Helper T cell (primary cell): ENCODE results near the genes CNIH1, GMFB and TBPL2.

- PRO-cap, 2 experiments = no peak in any of the 2 experiments
Measured at GRCh38 chr14:53153479-53153644, 239 bp upstream of the DDHD1 start.

GRCh38 chr14:53879611-53880480 is 76.8 kb downstream of the BMP4 start:
- PRO-cap, 2 experiments = no peak in any of the 2 experiments

GRCh38 chr14:54367008-54367498 is 29.8 kb upstream of the CDKN3 start:
- PRO-cap, 2 experiments = no peak in any of the 2 experiments

- PRO-cap, 2 experiments = no peak in any of the 2 experiments
Measured at GRCh38 chr14:54426795-54427617, 14.2 kb downstream of the CNIH1 start.

- PRO-cap, 2 experiments = peak in 2 of 2 experiments; most common plus-strand start chr14:54441084 (in 1); most common minus-strand start chr14:54441337 (in 2)
Measured at GRCh38 chr14:54440805-54441858, at the start of gene CNIH1. CNIH1 (minus strand) TSS chr14:54441374.

GRCh38 chr14:54488332-54489409 is at the start of gene GMFB:
GMFB (minus strand) TSS chr14:54488980.
- PRO-cap, 2 experiments = peak in 2 of 2 experiments; most common plus-strand start chr14:54489215 (in 1); most common minus-strand start chr14:54488958 (in 1)

DNA sequence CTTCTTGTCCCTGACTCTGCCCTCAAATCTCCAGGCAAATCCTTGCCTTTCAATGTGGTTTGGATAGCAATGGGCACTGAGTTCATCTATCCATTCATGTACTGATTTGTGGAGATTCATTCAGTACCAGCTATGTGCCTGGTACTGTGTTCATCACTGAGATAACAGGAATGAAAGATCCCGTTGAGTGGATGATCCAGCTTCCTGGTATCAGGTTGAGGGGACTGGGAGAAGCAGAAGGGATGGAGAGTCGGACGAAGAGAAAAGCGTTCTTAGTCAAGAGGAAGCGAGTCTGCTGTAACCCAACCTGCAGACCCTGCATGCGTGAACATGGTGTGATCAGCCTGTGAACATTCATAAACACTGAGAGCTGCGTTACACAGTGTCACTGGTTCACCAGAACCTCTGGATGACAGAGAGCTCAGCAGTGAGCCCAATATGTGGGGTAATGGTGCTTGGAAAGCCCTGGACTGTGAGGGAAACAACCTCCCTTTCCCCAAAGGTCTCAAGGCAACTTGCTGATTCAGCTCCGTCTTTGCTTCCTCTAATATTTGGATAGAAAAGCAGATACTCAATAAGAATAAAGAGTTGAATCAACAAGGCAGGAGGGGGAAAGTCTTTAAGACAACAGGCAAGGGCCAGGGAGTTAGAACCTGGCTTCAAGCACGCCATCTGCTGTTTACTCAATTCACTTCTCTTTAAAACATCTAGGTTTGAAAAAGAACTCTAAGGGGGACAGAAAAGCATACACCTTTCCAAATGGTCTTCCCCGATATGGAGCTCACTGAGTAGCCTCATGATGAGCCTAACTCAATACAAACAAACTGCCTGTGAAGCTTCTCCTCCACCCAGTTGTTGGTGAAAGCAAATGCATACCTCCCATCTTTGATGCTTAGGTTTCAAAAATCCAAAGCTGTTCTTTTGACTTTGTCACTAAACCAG is 75.8 kb downstream of the SAMD4A start:
- PRO-cap, 2 experiments = no peak in any of the 2 experiments

GRCh38 chr14:54643437-54644217 is 76.7 kb downstream of the SAMD4A start:
- PRO-cap, 2 experiments = no peak in any of the 2 experiments

DNA sequence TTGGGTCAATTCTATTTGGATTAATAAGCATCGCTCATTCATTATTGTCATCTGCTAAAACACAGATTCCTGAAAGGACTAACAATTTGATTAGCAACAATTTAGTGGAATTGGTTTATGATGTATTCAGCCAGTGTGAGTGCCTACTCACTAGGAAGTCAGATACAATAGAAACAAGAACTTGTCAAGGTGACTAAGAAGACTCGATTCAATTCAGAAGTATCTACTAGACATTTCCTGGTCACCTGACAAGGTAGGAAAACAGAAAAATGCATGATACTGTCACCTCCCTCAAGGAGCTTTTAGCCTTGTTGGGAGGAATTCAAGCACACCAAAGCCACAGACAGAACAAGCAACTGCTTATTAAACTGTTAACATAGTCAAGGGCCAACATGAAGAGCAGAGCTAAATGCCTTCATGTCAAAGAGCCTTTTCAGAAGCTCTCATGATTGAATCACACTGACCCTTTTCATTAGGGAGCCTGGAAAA is 31.3 kb upstream of the LGALS3 start:
- PRO-cap, 2 experiments = no peak in any of the 2 experiments

GRCh38 chr14:55115347-55115740 is 13.7 kb upstream of the LGALS3 start:
- PRO-cap, 2 experiments = no peak in any of the 2 experiments

DNA sequence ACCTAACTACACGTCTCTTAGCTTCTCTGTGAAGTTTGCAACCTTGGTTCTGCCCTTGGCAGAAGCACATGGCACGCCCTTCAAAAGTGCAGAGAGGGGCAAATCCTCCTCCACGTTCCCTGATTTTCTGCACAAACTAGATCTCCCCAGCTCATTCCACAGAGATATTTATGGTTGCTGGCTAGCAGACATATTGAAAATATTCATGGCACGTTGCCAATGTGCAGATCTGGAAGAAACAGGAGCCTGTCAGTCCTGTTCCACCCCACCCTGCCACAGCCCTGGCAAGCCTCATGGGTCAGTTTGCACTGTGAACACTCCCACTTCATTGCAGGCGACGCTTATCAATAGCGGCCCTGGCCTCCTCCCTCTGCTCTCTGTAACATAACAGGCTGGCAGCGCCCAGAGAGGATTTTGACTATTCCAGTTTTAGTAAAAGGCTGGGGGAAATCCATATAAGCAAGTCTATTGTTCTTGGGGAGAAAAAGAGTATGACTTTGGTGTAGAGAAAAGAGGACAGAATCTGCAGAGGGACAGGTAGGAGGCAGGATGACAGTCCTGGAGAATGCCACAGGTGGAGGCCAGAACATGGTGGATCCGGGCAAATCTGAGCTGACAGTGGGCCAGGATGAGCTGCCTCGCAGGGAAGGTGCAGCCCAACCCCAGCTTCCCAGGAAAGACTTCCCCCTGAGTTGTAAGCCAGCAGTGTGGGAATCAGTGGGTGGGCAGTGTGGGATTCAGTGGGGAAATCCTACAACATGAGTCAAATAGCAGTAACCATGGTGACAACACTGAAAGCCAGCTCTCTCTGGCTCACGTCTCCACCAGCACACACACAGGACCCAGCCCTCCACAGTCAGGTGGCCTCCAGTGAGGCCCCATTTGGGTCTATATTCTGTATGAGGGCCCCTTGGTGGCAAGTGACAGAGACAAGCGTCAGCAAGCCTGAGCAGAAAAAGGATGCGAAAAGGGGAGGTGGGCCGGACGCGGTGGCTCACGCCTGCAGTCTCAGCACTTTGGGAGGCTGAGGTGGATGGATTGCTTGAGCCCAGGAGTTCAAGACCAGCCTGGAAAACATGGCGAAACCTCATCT is 6.2 kb upstream of the LGALS3 start:
- PRO-cap, 2 experiments = no peak in any of the 2 experiments

DNA sequence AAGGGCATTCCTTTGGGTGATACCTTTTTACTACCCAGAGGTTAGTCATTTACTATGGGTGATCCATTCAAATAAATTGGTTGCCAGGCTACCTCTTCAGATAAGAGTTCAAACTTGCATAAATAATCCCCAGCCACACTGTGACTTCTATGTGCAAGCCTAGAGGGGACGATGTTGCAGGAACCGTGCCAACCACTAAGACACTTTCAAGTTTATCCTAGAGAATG is 1.4 kb upstream of the LGALS3 start:
- PRO-cap, 2 experiments = no peak in any of the 2 experiments

DNA sequence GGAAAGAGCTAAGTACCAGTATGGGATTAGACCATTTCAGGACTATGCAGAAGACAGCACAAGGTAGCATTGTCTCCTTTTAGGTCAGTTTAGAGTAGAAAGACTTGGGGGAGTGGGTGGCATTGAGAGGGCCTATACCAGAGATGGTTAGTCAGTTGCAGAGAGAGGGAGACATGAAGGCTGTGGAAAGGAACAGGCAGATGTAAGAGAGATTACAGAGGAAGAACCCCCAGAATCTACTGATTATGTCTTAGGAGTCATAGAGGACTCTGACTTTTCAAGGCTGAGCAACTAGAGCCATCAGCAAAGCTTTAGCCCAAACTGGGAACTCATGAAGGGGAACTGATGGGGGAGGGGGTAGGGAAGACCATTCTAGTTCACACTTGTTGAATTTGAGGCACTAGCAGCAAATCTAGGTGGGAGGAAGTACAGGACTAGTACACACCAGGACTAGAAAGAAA is 10.0 kb downstream of the LGALS3 start:
- PRO-cap, 2 experiments = no peak in any of the 2 experiments

DNA sequence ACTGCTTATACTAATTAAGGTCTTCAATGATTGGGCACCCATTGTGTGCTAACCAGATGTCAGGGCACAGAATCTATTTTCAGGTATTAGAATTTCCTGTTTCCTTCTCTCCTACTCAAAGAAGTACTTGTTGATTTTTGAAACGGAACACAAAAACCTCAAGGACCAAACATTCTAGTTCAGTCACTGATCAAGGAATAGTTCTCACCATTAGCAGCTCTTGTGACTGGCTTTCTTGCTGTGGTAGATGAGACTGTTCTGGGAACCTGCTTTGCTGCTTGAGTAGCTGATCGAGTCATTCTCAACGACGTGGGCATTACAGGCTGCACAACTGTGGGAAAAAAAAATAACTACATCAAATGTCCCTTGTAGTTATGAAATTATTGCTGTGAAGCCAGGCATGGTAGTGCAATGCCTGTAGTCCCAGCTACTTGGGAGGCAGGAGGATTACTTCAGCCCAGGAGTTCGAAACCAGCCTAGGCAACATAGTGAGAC is 10.9 kb downstream of the DLGAP5 start:
- PRO-cap, 2 experiments = no peak in any of the 2 experiments

DNA sequence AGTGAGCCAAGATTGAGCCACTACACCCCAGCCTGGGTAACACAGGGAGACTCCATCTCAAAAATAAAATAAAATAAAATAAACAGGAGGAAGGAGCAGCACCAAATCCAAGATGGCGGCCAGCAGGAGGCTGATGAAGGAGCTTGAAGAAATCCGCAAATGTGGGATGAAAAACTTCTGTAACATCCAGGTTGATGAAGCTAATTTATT is 37.6 kb upstream of the DLGAP5 start:
- PRO-cap, 2 experiments = no peak in any of the 2 experiments

DNA sequence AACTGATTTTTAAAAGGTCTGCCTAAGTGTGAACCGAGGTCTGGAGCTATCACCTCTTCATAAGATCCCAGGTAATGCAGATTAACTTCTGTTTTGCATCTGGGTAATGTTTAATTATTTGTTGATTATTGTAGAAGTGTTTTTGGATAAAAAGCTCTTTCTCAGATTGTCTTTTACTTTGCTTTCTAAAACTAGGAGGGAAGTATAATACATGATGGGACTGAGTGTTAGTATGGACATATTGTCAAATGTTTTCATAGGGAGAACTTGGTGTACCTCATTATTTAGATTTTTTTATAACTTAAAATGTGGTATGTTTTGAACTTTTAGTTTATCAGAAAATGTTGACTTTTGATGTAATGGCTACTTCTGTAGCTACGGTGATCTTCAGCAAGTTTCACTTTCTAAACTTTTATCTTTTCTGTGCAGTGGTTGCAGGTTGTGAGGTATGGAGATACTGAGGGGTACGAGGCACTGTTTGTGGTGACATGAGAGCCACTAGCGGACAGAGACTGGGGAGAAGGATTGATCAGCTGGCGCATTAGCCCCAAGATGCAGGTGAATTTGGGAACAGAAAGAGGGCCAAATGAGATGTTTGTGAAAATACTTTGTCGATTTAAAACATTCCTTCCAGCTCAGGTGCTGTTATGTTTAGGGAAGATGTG is 61.3 kb downstream of the FBXO34 start:
- PRO-cap, 2 experiments = peak in 1 of 2 experiments; most common plus-strand start position 442 of the sequence (in 1); most common minus-strand start position 246 of the sequence (in 1)

DNA sequence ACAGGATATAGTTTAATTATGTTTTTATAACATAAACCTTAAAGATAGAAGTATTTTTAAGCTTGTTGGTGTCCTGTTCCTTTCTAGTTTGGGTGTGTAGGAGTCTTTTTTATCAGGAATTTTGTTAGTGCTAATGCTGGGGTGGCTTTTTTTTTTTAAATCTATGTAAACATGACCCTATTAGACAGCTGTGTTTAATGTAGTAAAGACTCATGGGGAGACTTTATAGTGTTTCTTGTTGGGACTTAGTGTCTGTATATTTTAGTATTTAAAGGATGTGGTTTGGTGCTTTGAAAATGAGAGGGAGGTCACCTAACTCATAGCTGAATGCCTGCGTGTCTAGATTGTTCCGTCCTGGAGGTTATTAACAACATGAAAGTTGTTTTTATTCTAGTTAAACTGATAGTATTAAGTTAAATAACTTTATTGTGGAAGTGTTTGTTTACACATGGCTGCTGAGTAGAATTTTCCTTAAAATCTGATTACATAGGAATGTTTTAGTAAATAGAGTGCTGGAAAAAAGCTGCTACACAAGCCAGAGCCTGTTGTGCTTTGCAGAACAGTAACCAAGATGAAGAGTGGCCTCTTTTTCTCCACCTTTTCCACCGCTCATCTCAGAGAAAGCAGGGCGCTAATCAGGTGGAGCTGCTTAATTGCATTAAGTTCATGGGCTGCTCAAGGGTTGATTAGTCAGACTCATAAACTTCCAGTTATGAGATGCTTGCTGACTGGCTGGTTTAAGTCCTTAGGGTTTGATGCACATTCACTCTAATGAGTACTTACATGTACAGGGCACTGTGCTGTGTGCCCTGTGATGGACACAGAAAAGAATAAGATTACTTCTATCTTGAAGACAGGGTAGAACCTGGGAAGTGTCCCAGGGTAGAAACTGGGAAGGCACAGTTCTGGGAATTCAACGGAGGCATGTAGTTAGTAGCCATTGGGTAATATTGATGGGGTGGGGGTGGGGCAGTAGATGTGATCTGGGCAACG is 62.7 kb downstream of the FBXO34 start:
- PRO-cap, 2 experiments = peak in 1 of 2 experiments; most common plus-strand start position 320 of the sequence (in 1); most common minus-strand start position 196 of the sequence (in 1)

DNA sequence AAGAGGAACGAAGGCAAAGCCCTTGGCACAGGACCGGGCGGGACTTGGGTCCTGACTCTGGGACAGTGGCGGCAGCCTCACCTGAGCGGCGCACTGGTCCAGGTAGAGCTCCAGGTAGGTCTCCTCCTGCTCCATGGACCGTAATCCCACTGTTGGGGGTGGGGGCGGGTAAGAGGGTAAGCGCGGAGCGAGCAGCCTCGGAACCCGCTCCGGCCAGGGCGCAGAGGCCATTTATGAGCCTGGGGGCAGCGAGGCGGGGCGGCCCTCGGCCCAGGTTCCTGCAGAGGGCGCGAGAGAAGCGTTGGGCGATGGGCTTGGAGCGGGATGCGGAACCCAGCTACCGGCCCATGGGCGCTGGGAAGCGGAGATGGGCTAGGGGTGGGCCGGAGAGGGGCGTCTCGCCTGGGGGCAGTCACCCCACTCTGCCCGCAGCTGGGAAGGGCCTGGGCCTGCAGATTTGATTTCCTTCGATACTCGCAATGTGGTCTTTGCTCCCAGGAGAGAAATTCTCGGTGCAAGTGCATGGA is at the start of gene TBPL2:
TBPL2 (minus strand) TSS at position 302 of the 527 bp plus-strand sequence.
- PRO-cap, 2 experiments = no peak in any of the 2 experiments

DNA sequence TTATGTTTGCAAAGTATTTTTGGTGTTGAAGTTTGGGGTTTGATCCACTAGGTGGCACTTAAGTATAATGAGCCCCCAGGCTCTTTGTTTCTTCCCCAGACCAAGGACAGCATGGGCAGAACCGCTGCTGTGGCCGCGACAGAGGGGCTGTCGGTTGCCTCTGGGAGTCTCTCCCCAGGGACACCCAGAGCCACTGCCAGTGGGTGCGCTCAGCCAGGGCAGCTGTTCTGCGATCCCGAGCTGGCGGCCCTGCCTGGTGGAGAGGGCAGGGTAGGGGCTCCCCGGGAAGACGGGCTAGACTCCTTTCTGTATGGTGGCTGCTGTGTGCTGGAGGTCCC is 253.3 kb upstream of the PELI2 start:
- PRO-cap, 2 experiments = no peak in any of the 2 experiments

DNA sequence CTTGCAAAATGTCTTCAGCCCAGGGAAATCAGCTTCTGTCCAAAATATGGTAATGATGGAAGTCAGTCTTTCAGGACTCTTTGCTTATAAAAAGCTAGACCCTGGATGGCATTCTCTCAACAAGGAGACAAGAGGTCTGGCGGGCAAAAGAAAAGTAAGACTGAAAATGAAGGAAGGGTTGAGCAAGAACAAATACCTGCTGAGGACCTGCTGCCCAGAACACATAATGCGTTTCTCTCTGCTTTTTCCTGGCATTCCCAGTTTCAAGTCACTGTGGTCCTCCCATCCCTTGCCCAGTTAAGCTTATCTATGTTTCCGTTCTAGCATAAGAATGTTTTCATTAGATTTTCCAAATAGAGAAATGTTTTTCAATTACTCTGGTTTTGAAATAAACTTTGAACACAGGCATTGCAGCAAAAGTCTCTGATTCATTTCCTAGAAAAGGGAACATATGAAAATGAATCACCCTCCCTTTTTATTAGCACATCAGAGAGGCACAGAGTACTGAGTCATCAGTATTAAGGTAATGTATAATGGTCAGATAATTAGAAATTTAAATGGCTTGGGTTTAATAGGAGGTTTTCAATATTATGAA is 201.2 kb upstream of the TMEM260 start:
- PRO-cap, 2 experiments = no peak in any of the 2 experiments